Mucosa of descending colon (tissue), 1 donor: Measurements from ENCODE around the genes LCN6 and TMEM141.

- PRO-cap = no peak
These were observed 9.7 kb downstream of the EGFL7 start for GRCh38 chr9:136672393-136672789.

DNA sequence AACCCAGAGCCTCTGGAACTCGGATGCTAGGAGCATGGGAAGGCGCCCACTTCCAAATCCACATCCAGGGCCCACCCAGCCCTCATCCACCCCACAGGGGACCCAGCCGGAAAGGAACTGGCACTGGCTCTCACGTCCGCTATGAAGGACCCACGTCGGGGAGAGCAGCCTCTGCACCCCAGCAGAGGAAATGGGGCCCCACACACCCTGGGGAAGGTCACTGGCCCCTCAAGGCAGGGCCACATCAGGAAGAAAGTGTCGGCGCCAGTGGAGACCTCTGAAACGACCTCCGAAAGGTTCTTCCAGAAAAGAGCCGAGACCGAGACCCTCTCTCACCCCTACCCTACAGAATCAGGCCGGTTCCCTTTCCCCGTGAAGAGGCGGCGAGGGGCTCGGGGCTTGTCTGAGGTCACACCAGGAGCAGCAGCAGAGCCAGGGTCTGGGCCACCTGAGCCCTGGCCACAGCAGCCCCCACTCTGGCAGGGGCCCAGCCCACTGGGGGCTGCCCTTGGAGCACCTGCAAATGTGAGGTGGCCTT is 9.4 kb downstream of the AGPAT2 start:
- PRO-cap = no peak

- PRO-cap = unidirectional peak, plus-strand start at chr9:136726489
These were observed 14.1 kb downstream of the DIPK1B start for GRCh38 chr9:136726089-136727206.

DNA sequence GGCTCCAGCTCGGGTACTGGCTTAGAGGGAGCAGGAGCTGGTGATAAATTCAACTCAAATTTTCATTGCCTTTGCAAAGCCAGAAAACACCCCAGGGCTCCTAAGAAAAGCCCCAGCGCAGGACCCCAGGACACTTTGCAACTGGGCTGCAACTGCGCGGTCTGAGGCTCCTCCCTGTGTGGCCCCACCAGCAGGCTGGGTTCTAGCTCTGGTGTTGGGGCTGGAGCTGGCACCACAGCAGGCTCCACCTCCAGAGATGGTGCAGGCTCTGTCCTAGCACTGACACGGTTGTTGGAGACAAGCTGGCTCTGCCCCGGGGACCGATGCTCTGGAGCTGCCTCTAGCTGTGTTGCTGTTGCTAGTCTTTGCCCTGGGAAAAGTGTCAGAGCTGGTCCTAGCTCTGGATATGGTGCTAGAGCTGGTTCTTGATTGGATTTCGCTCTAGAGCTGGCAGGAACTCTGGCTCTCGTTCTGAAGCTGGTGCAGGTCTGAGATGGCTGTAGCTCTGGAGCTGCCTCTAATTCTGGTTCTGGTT is 13.6 kb downstream of the LCN10 start:
- PRO-cap = unidirectional peak, minus-strand start at position 143 of the sequence

DNA sequence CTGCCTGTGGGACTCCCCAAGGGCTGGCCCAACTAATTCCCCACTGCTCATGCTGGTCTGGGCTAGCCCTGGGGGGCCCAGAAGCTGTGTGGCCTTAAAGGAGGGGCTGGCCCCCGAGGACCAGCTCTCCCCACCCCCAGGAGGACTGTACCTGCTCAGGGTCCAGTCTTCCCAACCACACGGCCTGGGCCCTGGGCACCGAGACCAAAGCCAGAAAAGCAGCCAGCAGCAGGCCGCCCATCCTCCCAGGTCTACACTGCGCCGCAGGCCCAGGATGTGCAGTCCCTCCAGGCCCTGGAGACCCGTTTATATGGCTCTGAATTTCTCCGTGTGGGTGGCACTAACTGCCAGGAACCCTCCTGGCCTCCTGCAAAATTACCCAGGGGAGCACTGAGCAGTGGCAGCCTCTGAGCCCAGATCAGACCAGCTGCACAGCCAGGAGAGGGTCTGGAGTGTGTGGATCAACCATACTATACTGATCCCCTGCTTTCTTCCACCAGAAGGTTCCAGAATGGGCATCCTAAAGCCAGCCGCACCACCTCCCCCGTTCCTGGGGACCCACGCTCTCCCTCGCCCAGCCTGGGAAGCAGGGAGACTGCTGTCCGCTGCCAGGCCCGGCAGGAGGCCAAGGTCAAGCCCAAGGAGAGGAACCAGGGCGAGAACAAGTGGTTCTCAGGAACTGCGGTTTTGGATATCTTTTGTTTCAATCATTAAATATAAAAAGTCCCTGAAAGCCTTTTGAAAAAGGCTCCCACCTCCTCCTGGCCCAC is at the start of gene LCN6:
TSS of gene LCN6 (minus strand) at position 283 of the 770 bp plus-strand sequence.
- PRO-cap = no peak

- PRO-cap = no peak
These were observed 2.2 kb upstream of the LCN15 start for GRCh38 chr9:136766269-136767254.

GRCh38 chr9:136791175-136792062 is at the start of gene TMEM141:
Gene TMEM141, plus strand, starts transcription at chr9:136791344.
- PRO-cap = bidirectional peak, plus-strand start at chr9:136791371, minus-strand start at chr9:136791068; bidirectional peak, plus-strand start at chr9:136791795, minus-strand start at chr9:136791716

DNA sequence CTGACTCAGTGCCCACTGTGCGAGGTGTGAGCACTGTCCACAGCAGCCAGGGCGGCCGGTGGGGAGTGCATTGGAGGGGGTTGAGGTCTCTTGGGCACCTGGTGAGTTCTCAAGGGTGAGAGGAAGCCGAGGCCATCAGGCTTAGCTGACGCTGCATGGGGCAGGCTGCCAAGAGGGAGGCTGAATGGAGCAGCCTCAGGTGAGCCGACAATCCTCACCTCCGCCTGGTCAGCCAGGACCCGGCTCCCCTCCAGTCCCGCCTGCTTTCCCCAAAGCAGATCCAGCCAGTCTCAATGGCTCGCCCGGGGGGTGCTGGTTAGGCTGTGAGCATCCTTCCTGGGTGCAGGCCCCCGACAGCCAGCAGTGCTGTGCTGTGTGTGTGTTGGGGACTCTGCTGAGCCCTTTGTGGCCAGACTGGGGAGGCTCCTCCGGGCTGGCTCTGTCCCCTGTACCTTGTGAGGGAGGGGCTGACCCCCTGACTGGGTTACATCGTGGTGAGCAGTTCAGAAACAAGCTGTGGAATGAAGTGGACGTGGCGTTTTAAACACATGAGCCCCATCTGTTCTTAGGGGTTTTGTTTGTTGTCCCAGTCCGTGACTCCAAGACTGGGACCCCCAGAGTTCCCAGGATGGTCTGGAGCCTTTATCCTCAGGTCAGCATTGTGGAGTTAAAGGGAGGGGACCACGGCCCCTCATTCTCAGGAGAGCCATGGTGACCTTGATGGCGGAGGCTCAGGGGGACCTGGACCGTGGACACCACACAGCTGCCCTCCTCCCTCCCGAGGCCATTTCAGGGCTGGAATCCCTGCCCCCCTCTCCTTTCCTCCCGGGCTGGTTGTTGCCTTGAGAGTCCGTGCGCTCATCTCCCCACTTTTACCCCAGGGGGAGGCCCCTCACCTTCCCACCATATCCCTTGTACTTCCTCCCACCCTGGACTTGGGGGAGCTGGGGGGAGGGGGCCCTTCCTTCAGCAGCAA is 14.8 kb upstream of the AJM1 start:
- PRO-cap = no peak

DNA sequence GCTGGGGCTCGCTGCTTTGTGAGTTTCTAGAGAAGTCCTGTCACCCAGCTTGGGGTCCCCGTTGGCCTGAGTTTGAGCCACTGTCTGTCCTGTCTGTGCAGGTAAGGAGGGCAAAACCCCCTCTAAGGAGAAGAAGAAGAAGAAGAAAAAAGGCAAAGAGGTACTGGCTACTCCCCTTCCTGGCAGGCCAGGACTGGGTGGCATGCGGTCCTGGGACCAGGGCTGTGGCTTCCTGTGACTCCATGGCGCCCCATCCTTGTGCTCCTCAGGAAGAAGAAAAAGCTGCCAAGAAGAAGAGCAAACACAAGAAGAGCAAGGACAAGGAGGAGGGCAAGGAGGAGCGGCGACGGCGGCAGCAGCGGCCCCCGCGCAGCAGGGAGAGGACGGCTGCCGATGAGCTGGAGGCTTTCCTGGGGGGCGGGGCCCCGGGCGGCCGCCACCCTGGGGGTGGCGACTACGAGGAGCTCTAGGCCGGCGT is 2.2 kb upstream of the AJM1 start:
- PRO-cap = no peak

DNA sequence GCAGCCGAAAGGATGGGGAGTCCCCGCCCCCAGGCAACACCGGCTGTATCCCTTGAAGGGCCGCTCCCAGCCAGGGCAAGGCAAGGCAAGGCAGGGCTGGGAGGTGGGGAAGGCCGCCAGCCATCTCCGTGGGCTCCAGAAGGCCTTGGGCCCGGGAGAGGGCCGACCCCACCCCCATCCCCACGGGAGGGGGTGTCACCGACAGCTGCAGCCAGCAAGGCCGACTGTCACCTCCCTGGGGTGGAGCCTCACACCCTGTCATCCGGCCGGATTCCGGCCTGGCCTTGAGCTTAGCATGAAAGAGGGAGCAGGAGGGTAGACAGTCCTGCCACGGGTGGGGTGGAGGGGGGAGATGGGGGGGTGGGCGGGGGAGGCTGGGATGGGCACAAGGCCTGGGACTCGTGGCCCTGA is 381 bp downstream of the AJM1 start:
- PRO-cap = no peak

GRCh38 chr9:136847213-136848336 is 1.6 kb upstream of the PHPT1 start:
- PRO-cap = bidirectional peak, plus-strand start at chr9:136847509, minus-strand start at chr9:136847339; bidirectional peak, plus-strand start at chr9:136847964, minus-strand start at chr9:136847828

DNA sequence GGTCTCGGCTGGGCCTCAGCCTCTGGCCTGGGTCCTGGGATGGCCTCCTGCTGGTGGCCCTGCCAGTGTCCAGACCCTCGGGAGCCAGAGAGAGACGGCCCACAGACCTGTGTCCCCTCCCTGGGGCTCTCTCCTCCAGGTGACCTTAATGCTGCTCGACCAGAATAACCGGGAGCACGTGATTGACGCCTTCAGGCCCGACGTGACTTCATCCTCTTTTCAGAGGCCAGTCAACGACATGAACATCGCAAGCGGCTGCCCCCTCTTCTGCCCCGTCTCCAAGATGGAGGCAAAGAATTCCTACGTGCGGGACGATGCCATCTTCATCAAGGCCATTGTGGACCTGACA is 19.0 kb downstream of the FBXW5 start:
- PRO-cap = no peak

- PRO-cap = no peak
These were observed 15.8 kb downstream of the FBXW5 start for GRCh38 chr9:136928515-136929371.

DNA sequence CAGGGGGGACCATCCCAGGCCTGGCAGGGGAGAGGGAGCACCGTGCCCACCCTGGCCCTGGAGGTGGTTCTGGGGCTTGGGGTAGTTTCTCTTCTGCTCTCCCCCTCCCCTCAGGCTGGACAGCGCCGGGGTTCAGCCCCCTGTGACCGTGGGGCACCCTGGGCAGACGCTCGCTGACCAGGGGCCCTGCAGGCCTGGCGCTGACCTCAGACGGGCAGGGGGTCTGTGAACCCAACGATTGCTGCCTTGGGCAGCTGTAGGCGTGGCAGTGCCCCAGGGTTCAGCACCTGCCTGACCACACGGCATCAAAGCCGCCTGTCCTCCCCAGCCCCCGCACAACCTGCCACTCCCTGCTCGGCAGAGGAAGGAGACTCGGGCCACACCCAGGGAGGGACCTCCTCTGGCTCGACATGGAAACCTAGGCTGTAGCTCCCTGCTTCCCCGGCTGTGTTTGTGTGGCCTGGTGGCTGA is 12.1 kb downstream of the LCN12 start:
- PRO-cap = bidirectional peak, plus-strand start at position 380 of the sequence, minus-strand start at position 337 of the sequence

DNA sequence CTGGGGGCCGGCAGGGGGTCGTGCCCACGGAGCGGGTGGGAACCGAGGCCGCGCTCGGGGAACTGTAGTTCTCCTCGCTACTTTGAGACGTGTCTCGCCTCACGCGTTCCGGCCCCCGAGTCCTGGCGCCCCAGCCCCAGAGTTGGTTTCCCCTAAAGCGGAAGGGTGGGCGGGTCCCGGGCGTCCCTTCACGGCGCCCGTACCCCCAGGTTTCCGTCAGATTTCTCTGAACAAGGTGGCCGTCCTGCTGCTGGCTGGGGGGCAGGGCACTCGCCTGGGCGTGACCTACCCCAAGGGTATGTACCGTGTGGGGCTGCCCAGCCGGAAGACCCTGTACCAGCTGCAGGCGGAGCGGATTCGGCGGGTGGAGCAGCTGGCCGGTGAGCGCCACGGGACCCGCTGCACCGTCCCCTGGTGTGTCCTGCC is 537 bp downstream of the UAP1L1 start:
- PRO-cap = bidirectional peak, plus-strand start at position 219 of the sequence, minus-strand start at position 124 of the sequence

GRCh38 chr9:137082723-137083385 is 3.9 kb upstream of the MAN1B1 start:
- PRO-cap = no peak

- PRO-cap = no peak
These were observed 3.2 kb upstream of the MAN1B1 start for GRCh38 chr9:137083386-137084107.

- PRO-cap = no peak
These were observed 7.9 kb downstream of the DPP7 start for GRCh38 chr9:137106522-137107101.

- PRO-cap = unidirectional peak, plus-strand start at chr9:137110523
These were observed 4.2 kb downstream of the DPP7 start for GRCh38 chr9:137110281-137110885.

- PRO-cap = no peak
These were observed 7.7 kb downstream of the LRRC26 start for GRCh38 chr9:137161735-137162869.